Measurements from ENCODE around the gene IRS1.

- RRBS, result no CpG with 5 or more reads among the region's 13 CpGs
These were observed 13.2 kb downstream of the SERPINE2 start for GRCh38 chr2:224025663-224026474.

DNA sequence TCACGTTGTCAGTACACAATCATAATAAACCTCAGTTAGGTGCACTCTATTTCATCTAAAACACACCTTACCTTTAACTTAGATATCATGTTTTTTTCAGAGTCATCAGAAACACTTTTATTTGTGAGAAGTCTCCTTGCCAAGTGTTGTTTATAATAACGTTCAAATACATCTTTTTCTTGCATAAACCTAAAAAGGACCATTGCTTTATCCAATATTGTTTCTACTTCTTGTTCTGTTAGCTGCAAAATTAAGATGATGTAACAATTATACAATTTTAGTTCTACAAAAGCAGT lies 81.6 kb downstream of the CUL3 start:
- RRBS, result no CpG with 5 or more reads among the region's 2 CpGs

GRCh38 chr2:224510879-224511786 lies 74.0 kb downstream of the CUL3 start:
- RRBS, result no CpG with 5 or more reads among the region's 6 CpGs

- RRBS, result no CpG with 5 or more reads among the region's 6 CpGs
These were observed 60.7 kb downstream of the CUL3 start for GRCh38 chr2:224524004-224525305.

DNA sequence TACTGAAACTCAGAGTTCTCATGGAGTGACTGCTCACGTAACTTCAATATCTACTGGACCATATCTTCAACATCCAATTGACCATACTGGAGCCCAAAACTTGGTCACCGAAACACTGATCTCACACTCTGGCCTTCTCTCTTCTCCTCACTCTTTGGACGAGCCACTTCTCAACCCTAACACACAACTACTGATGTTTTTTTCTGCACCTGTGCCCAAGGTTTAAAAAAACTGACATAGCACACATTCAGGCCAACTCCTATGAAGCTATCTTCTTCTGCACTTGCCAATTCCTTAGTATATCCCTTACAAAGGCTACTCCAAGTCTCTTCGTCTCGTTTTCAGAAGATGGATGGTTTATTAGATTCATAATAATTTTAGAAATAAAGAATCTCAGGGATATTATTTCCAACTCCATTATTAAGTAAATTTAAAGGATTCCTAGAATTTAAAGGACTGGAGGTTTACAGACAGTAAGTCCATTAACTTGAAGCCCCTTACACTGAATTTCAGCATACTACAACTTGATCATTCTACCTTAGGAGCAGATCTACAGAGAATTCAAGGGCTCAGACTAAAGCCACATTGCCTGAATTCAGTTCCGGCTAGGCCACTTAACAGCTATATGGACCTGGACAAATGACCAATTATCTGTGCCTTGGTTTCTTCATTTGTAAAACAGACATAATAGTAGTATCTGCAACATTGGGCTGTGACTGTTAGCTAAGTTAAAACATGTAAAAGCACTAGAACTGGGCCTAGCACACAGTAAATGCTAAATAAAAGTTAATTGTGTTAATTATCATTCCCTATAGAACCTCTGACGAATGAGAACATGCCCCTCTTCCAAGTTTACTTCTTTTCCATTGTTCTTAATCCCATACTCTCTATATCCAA lies 31.0 kb downstream of the CUL3 start:
- RRBS, result no CpG with 5 or more reads among the region's 7 CpGs

DNA sequence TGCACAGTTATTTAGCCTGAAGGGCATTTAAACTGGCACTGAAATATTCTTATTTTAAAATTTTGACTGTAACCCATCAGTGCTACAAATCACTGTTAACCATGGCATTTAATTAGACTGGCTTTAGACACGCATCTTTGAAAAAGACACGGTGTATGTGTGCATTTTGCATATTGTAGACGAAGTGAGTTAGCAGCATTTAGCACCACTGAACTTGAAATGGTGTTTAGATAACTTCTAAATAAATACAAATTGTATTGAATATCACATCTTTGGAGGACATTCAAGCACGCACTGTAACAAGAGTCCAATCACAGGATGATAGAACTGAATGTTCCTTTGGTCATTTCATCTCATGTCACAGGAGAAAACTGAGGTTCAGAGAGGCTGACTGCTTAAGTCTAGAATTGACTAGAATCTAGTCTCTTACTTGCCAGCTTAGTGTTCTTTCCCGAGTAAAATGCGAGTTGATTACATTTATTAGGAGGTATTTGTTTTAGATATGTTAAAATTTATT lies 119.2 kb upstream of the CCDC195 start:
- RRBS, result no CpG with 5 or more reads among the region's 6 CpGs

- RRBS, result no CpG with 5 or more reads among the region's 4 CpGs
These were observed 97.9 kb downstream of the DOCK10 start for GRCh38 chr2:224944401-224944768.

DNA sequence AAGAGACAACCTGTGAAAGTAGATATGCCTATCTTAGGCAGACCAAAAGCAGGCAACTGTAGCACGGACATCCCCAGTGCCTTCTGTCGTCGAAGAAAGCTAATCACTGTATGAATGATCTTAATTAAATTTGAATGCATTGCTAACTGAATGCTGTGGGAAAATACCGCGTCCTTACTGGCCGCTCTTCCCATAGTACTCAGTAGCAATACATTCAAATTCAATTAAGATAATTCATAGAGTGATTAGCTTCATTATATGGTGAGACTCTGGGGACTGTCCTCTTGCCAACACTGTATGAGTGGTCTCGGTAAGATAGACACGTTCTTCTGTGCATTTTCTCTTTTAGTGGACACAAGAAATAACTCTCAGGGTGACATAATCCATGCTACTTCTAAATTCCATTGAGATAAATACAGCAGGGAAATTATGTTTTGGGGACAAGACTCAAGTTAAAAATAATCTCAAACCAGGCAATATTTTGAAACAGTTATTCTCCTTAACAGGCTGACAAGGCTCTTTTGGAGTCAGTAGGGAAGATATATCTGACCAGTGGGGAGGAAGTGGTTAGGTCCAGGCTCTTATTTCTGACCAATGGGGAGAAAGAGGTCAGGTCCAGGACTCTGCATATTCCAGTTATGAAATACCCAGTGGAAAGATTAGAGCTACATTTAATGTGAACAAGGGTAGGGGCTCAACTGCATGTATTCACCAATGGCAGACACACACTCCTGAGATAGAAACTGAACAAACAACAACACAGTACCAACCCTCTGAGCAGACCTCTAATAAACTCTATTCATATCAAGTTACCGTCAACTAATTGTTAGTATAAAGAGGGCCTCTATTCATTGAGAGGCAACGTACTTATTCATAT lies 97.3 kb downstream of the DOCK10 start:
- RRBS, result no CpG with 5 or more reads among the region's 10 CpGs

- RRBS, result no CpG with 5 or more reads among the region's 4 CpGs
These were observed 387.8 kb downstream of the IRS1 start for GRCh38 chr2:226411643-226412301.

GRCh38 chr2:226423430-226423960 lies 376.1 kb downstream of the IRS1 start:
- RRBS, result no CpG with 5 or more reads among the region's 8 CpGs

- RRBS, result no CpG with 5 or more reads among the region's 11 CpGs
These were observed 138.0 kb downstream of the IRS1 start for GRCh38 chr2:226661606-226662081.

- RRBS, result under 1% methylated on average over 34 of the region's 106 CpGs
These were observed at the start of gene IRS1 for GRCh38 chr2:226799251-226800272. Gene IRS1, minus strand, starts transcription at chr2:226799820.

GRCh38 chr2:226800273-226800921 lies 777 bp upstream of the IRS1 start:
- RRBS, result no CpG with 5 or more reads among the region's 12 CpGs

- RRBS, result no CpG with 5 or more reads among the region's 6 CpGs
These were observed 135.3 kb downstream of the RHBDD1 start for GRCh38 chr2:226971046-226971712.

GRCh38 chr2:227414637-227415272 lies 27.0 kb upstream of the SCYGR1 start:
- RRBS, result no CpG with 5 or more reads among the region's 6 CpGs

- RRBS, result no CpG with 5 or more reads among the region's 4 CpGs
These were observed 20.7 kb upstream of the AGFG1 start for GRCh38 chr2:227451204-227451719.

- RRBS, result no CpG with 5 or more reads among the region's 1 CpG
These were observed 106.2 kb downstream of the PID1 start for GRCh38 chr2:229164888-229165296.

- RRBS, result no CpG with 5 or more reads among the region's 4 CpGs
These were observed 23.1 kb downstream of the PID1 start for GRCh38 chr2:229247828-229248573.

DNA sequence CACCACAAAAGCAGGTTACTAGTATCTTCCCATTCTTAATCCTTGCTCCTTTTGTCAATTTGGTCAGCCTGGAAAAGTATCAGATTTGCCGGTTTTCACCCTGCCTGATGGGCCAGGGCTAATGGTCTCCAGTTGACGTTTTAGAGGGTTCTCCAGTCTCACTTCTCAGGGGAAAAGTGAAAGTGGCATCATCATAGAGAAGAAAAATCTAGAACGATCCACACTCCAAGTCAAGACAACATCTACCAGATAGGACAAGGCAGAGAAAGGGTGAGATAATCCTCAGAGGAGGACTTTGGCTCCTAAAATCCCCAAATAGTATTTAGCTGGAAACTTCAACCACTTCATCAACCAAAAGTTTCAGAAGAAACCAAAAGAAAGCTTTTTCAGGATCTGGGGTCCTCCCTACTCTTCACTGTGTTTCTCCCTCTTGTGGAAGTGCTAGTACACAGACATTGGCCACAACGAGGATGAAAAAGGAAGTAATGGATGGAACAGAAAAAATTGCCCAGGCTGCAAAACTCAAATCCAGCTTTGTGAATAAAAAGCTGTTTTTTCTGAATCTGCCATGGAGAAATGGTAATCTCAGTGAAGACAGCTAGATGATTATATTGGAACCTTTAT lies 4.2 kb downstream of the PID1 start:
- RRBS, result no CpG with 5 or more reads among the region's 4 CpGs

DNA sequence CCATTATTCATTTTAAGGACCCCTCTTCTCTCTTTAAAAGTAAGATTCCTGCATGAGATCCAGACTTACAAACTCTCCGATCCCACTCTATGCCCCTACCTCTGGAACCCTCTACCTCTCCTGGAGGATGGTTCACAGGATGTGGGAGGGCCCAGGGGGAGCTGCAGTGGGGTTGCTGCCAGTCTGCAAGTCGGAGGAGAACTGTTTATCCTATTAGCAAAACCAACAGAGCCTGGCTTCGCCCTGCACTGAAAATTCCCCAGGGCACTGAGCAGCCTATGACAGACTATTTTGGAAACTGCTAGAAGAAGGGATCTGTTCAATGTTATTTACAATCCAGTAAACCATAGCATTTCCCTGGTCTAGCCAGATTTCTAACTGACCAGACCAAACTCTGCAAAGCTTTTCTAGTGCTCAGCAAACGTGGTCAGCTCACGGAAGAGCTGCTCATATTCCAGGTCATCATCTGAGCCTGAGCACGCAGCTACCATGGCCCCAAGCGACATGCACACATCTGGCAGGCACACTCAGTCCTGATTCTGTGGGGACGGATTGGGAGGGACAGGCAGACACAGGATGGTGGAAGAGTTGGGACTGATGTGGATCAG lies 64.8 kb upstream of the PID1 start:
- RRBS, result no CpG with 5 or more reads among the region's 8 CpGs